Measurements from ENCODE around the gene MUSK.

DNA sequence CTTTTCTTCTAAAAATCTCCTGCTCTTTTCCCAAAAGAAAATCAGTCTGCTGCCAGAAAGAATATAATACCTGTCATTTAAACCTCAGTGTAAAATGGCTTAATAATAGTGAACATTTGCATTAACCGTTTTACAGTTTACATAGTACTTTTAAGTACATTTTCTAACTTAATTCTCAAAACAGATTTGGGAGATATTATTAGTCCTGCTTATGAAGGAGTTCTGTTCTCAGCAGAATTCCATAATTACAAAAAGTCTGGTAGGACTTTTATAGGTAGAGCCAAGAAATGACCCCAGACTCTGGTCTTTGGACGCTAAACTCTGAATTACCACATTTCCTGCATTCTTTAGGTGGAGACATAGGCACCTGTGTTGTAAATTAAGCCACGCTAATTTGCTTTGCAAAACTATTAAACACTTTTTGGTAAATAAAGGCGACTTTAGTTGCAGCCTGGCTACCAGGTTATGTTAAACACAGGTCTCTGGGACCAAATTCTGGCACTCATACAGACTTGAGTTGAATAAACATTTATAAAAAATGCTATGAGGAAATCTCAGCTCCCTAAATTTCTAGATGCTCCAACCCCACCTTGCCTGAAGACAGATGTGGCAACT is 77.8 kb downstream of the C9orf152 start:
- RRBS: no CpG with 5 or more reads among the region's 4 CpGs

- RRBS: no CpG with 5 or more reads among the region's 27 CpGs
These were observed 71.5 kb downstream of the C9orf152 start for GRCh38 chr9:110136088-110137242.

- RRBS: no CpG with 5 or more reads among the region's 7 CpGs
These were observed 5.6 kb downstream of the C9orf152 start for GRCh38 chr9:110202238-110202807.

DNA sequence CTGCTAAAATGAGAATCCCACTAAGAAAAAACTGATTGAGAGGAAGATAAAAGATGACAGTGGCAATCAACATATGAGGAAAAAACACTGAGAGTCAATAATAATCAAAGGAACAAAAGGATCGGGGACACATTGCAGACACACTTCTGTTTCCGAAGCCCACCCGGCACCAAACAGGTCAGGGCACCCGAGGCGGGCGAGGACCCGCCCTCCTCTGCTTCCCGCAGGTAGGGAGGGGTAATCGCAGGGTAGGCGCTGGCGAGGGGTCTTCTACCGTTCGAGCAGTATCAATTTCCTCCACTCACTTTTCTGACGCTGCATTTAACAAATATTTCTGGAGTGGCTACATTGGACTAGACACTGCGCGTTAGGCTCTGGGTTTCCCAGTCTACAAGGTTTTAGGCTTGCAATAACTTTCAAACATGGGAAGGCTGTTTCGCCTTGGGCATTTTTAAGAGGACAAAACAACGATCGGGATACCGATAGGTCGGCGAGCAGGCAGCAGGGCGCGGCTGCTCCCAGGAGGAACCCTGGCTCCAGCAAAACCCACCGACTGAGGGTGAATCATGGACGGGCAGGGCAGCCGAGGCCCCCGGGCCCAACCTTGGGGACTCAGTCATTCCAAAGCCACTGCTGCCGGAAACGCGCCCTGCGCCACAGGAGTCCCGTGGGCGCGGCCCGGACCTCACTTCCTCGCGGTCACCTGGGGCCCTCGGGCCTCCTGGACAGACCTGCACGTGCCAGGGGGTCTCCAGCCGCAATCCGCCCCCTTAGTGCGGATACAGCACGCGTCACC is 1.1 kb downstream of the TXN start:
- RRBS: 1% methylated on average over 8 of the region's 45 CpGs

DNA sequence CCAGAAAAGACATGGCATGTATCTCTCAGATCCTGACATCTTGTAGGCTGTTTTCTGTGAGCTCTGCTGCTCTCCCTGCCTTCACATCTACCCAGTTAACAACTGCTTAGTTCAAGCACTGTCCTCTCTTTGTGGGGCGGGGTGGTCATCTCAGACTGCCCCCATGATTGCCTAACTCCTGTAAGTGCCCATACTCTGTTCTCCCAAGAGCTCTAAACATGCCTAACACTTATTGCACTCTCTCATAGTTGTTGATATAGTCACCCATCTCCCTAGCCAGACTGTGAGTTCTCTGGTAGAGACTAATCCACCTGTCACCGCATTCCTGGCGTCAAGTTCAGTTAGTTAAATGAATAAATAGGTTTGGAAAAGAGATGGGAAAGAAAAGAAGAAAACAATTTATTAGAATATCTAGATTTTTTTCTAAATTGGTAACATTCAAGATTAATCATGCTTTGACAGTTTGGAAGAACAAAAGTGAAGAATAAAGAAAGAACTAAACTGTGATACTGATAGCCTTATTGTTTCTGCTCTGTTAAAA is 18.3 kb upstream of the MUSK start:
- RRBS: no CpG with 5 or more reads among the region's 3 CpGs

GRCh38 chr9:110668669-110668991 is at the start of gene MUSK:
Gene MUSK, plus strand, starts transcription at chr9:110668791.
- RRBS: no CpG with 5 or more reads among the region's 6 CpGs

GRCh38 chr9:111036866-111037165 is 1.5 kb downstream of the LPAR1 start:
- RRBS: no CpG with 5 or more reads among the region's 4 CpGs

DNA sequence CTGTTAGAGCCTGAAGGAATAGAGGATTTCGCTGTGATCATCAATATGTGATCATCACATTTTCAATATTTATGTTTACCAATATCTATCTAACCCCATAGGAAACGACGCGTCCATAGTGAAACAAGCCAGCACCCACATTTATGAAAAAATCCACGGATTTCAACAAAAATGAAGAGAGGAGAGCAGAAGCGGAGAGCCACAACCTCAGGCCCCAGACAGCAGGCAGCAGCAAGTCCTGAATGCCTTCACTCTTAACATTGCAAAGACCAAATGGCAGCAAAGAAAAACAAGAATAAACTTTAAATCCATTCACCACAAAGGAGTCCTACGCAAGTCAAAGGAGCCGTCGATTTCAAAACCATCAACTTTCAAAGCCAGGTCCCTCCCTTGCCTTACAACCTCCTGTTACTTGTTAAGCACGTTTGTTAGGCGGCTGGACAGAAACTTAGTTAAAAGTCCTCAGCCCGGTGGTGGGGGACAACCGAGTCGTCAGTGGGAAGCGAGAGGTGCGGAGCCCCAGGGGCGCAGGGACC is 1.0 kb downstream of the LPAR1 start:
- RRBS: no CpG with 5 or more reads among the region's 17 CpGs

DNA sequence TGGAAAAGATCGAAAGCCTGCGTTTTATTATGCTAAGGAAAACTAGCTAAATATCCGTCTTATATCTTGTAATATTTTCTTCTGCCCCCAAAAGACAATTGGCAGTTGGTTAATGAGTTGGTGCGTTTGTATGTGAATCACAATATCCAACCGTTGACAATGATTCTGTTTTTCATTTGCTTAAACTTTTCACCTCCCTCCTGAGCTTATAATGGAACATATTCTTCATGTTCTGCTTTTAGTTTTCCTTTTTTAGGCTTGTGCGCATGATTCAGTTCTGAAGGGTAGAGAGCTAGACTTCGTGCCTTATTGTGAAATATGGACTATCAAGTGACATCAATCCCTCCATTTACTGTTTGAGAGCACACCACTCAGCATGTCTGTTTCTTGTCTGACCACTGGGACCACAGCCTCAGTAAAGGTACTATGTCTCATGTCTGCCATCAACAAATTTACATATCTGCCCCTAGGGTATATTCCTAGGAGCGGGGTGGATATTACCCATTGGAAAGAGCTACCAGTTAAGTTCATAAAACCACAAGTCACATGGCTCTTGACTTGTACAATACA is 30.5 kb upstream of the LPAR1 start:
- RRBS: no CpG with 5 or more reads among the region's 8 CpGs

DNA sequence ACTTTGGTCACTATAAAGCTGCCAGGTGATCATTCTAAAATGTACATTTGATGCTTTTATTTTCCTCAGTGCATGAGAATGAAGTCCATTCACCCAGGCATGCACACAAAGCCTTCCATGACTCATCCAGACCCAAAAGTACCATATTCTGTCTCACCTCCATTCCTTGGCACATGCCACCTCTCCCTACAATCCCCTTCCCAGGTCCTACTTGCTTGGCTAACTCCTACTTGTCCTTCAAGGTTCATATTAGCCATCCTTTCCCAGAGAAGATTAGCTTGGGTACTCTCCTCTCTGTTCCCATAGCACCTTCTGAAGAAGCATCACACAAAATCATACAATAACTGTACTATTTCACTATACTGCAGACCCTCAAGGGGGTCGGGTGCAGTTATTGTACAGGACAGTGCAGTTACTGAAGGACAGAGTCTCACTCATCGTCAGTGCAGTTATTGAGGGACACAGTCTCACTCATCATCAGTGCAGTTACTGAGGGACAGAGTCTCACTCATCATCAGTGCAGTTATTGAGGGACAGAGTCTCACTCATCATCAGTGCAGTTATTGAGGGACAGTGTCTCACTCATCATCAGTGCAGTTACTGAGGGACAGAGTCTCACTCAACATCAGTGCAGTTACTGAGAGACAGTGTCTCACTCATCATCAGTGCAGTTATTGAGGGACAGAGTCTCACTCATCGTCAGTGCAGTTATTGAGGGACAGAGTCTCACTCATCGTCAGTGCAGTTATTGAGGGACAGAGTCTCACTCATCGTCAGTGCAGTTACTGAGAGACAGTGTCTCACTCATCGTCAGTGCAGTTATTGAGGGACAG is 56.8 kb upstream of the OR2K2 start:
- RRBS: no CpG with 5 or more reads among the region's 6 CpGs

GRCh38 chr9:111630335-111630744 is 794 bp upstream of the DNAJC25 start:
- RRBS: 5% methylated on average over 2 of the region's 11 CpGs

- RRBS: no CpG with 5 or more reads among the region's 2 CpGs
These were observed 38.0 kb downstream of the UGCG start for GRCh38 chr9:111934460-111935109.

- RRBS: no CpG with 5 or more reads among the region's 4 CpGs
These were observed 133.3 kb downstream of the UGCG start for GRCh38 chr9:112029816-112030508.

GRCh38 chr9:112179795-112180094 is 4.6 kb upstream of the SUSD1 start:
- RRBS: no CpG with 5 or more reads among the region's 2 CpGs

DNA sequence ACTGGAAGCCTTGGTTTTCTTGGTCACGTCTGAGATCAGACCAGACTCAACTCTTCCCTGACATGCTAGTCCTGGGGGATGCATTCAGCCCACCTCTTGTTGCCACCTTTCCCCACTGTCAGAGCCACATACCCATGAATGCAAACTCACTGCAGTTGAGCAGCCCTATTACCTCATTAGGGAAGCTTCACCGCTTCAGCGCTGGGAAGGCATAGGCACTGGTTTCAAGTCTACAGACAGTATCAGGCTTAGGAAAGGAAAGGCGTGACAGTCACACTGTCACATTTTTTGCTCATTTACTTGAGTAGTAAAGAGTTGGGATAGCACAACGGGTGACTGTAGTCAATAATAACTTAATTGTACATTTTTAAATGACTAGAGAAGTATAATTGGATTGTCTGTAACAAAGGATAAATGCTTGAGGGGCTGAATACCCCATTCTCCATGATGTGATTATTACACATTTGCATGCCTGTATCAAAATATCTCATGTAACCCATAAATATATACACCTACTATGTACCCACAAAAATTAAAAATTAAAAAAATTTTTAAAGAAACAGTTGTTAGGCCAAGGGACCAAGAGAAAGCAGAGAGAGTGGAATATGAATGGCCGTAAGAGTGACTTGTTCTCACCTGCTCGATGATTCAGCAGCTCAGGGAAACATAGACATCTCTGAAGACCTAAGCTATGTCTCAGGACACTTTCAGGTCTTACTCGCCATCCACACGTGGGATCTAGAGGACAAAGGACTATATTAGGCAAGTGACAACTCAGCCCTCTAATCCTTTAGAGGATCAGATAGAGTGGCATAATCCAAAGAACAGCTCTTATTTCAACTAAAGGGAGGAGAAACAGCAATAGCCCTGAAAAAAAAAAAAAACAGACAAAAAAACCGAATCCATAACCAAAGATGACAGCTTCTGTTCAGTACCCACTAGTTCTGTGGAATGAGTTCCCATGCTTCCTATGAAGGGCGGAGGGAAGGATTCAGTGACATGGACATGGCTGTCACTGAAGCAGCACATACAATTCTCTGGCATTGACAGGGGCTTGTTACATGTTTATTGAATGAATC is 95.6 kb downstream of the KIAA1958 start:
- RRBS: no CpG with 5 or more reads among the region's 11 CpGs

DNA sequence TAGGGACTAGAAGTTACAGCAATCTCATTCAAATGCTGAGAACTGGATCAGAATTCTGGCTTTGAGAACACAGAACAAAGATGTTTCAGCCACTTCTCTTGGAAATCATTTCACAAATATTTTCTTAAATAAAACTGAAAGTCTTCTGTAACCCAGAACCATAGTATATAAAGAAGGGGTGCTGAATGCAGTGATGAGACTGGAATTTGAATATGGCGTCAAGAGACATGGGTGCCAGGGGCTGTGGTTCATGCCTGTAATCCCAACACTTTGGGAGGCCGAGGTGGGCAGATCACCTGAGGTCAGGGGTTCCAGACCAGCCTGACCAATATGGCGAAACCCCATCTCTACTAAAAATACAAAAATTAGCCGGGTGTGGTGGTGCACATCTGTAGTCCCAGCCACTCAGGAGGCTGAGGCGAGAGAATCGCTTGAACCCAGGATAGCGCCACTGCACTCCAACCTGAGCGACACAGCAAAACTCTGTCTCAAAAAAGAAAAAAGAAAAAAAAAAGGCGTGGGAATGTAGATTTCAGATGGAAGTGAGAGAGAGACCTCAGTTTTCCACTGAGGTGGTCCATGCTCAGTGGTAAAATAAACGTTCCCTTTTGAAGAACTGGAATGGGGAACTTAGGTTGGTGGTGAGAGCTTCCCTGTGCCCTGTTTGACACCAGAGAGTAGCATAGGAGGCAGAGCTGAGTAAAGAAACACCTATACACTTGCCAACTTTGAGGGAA is 110.9 kb downstream of the INIP start:
- RRBS: no CpG with 5 or more reads among the region's 10 CpGs

DNA sequence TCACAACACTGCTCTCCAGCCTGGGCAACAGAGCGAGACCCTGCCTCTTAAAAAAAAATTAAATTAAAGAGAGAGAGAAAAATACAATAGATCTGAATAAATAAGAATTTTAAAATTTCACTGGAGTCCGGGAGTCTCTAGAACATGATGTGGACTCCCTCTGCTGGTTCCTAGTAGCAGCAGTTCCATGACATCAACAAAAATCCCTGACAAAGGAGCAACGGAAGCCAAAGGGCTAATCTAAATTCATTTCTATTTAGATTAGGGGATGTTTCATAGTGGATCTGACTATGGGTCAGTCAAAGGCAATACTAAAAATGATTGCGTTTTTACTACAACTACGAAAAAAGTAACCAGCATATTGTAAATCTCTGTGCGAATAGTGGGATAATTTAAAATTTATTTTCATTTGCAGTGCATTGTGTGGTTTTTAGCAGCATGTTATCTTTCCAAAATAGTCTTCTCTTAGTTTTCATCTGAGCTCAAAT is 6.8 kb downstream of the INIP start:
- RRBS: no CpG with 5 or more reads among the region's 6 CpGs

GRCh38 chr9:112754594-112755011 is 4.0 kb downstream of the SNX30 start:
- RRBS: no CpG with 5 or more reads among the region's 3 CpGs

DNA sequence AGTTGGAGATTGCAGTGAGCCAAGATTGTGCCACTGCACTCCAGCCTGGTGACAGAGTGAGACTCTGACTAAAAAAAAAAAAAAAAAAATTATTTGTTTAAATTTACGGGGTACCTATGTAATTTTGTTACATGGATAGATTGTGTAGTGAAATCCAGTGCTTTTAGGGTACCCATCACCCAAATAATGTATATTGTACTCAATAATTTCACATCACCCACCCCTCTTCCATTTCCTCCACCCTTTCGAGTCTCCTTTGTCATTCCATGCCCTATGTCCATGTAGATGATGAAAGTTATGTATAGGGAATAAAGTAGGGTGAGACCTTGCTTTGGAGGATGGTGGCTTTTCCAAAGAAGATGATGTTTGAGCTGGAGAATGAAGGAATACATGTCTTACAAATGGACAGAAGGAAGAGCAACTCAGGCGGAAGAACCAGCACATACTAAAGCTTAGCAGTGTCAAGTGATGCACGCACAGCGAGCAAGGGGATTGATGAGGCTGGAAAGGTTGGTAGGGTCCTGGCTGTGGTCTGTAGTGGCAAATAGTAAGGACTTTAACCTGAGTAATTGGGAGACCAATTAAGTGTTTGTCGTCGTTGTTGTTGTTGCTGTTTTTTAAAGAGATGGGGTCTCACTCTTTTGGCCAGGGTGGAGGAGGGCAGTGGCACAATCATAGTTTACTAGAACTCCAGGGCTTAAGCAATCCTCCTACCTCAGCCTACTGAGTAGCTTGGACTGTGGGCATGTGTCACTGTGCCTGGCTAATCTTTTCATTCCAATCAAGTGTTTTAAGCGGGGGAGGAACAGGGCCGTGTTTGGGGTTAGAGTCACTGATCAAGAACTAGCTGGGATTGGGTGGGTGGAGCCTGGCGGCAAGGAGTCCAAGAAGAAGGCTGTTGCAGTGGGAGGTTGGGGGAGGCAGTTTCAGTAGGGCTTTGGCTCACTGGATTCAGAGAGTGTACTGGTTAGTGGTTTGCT is 13.5 kb downstream of the SNX30 start:
- RRBS: no CpG with 5 or more reads among the region's 10 CpGs

DNA sequence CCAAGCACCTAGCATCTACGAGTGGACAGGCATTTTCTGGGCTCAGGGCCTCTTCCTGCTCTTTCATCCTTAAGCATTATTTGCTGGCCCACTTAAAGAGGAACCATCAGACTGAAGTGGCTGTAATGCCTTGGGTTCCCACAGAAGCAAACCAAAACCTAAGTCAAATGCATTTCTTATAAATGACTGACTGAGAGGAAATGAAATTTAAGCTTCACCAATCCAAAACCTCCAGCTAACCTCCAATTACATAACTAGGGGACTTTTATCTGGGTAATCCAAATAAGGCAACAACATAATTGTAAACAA is 25.4 kb upstream of the SLC31A2 start:
- RRBS: no CpG with 5 or more reads among the region's 1 CpG

Measured in AG09319 (cell line).